Cardiac fibroblast (primary cell): ENCODE measurements around the genes SMIM1, RPL22 and RNF207.

DNA sequence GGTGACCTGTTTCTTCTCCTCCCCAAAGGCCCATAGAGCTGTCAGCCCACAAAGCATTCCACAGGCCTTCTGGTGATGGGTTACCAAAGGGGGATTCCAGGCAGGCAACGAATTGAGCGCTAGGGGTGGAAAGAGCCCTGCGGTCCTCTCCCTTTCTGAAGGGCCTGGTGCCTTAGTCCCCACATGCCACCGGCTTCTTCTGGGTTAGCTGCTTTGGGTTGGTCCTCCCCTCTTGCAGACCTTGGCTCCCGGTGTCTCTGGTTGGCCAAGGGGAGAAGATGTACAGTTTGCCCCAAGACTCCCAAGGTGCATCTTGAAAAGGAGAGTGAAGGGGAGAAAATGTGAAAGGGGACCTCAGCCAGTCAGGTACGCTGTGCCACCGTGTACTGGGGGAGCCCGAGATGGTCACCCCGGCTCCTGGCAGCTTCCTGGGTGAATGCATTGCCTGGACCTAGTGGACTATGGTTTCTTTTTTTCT is 627 bp downstream of the CCDC27 start:
- RRBS: 89% methylated on average over 2 of the region's 9 CpGs

DNA sequence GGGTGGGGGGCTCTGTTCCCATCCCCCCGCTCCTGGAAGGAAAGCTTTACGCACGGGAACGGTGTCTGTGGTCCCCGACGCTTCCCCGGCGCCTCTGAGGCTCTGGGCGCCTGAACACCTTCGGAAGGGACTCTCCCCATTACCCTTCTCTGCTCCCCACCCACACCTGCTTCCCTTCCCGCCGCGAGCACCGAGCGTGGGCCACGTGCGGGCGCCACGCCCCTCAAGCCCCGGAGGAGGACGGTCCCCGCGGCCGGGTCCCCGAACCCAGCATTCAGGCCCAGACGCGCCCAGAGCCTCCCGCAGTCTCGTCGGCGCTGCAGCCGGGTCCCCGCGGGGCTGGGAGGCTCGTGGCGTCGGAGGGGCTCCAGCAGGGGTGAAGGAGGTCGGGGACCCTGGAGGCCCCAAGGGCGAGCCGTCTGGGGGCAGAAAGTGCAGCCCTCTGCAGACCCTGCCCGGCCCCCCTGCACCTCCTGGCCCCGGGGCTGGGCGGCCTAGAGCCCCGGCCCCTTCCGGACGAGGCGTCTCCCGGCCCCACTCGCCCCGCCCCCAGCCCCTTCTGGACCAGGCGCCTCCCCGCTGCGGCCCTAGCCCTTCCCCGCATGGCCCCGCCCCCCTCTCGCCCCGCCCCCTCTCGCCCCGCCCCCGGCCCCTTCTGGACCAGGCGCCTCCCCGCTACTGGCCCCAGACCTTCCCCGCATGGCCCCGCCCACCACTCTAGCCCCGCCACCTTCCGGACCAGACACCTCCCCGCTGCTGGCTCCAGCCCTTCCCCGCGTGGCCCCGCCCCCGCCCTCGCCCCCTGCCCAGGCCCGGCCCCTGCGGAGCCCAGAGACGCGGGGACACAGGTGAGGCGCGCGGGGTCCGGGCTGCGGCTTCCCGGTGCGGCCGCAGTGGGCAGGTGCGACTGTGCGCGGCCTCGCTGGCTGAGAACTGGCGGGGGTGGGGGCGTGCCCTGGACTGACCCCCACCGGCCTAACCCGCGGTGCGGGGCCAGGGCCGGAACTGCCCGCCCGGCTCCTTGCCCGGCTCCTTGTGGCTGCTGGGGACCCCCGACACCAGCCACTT is at the start of gene SMIM1:
SMIM1 (plus strand) TSS at position 809 of the 1,068 bp plus-strand sequence.
- RRBS: 3% methylated on average over 38 of the region's 99 CpGs

DNA sequence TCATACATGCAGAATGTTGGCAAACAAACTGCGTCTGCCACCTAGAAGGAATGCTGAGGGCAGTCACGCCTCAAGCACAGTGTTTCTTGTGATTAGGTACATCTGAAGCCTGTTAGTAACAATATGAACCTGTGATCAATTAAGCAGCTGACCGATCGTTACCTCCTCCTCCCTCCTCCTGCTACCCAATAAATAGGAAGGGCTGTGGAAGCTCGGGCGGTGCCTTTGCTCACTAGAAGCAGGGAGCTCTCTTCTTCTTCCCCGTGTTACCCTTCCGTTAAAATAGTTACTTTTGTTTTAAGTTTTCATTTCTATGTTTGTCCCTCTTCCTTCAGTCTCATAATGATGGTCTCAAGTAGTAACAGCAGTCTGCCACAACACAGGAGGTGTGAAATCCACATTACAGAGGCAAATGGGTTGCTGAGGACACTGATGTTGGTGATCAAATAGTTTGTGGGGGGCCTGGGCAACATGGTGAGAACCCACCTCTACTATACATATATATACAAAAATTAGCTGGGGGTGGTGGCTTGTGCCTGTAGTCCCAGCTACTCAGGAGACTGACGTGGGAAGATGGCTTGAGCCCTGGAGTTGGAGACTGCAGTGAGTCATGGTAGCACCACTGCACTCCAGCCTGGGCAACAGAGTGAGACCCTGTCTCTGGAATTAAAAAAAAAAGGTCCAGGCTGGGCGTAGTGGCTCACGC is 13.8 kb upstream of the LRRC47 start:
- RRBS: no CpG with 5 or more reads among the region's 11 CpGs

DNA sequence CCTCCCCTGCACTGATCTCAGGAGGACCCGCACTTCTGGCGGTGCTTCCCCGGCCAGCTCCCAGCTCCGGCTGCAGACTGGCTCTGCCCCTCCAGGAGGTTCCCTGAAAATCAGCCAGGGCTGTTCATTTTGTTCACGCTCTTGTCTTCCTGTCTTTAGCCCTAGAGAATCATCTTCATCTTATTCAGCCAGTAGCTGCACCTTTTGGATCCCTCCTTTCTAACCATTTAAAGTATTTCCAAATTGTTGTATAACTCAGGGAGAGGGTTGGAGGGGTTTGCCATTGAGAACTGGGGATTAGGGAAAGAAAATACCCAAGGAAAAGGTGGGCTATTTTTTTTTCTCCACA is 259.2 kb upstream of the C1orf174 start:
- RRBS: no CpG with 5 or more reads among the region's 5 CpGs

- RRBS: no CpG with 5 or more reads among the region's 11 CpGs
Observed at GRCh38 chr1:4963089-4963624, 308.7 kb downstream of the AJAP1 start.

DNA sequence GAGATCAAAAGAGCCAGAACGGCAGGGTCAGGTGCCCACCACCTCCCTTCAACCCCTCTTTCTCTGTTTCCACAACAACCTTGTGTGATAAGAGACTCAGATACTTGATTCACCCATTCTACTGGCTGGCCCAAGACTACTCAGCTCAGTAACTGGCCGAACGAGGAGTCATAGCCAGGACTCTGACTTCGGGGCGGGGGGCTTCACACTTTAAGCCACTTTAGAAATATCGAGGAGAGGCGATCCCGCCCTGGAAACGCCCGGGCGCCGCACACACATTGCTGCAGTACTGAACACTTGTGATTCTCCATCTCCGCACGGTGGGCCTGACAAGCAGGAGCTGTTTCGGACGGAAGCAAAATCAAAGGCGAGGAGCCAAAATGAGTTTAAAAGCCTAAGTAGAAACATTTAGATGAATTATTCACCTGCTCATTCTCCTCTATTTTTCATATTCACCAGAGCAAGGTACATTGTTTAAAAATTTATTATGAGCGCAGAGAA is 182.1 kb downstream of the NPHP4 start:
- RRBS: no CpG with 5 or more reads among the region's 18 CpGs

DNA sequence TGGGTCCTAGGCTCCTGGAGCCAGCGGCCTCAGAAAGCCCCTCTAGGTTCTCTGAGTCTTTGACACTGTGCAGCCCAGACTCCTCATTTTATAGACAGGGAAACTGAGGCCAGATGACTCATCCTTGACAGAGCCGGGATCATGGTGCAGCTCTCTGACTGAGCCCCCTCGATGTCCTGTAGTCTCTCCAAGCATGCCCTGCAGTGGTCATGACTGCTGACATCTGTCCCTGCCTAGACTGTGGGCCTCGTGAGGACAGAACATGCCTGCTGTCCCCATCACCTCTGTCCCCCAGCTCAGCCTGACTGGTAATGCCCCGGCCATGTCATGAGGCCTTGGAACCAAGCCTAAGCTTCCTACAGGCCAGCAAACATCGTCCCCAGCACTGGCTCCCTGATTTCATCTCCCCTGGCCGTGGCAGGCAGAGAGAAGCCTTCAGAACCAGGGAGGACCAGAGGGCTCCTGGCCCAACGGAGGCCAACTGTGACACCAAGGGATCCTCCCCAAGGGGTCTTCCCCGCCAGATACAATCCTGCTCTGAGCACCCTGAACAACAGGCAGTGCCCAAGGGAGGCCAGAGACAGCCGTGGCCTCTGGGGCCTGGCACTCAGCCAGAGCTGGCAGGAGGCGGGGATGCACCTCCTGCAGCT is 9.7 kb upstream of the NPHP4 start:
- RRBS: no CpG with 5 or more reads among the region's 11 CpGs

DNA sequence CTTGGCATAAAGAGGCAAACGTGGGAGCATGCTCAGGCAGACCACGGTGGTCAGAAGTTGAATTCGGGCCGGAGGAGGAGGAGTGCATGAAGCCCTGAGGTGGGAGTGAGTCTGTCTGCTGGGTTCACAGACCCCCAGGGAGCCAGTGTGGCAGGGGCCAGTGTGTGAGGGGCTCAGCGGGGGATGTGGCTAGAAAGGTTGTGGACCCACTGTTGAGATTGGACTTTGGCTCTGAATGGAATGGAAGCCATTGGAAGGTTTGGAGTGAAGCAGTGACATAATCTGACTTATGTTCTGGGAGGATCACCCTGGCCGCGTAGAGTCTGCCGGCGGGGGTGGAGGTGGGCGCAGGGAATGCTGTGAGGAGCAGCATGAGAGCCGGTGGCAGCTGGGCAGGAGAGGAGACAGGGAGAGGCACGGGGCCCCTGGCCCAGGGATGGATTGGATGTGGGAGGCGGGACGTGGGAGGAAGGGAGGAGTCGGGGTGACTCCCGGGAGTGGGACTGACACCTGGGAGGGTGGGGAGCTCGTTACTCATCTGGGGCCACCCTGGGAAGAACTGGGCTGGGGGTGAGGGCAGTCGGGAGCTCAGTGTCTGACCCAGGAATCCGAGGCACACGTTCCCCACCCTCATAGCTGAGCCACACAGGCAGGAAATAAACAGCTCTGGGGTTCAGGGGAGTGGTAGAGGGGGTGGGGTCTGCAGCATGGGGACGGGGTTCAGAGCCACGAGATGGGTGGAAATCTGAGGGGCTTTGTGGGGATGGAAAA is 10.4 kb upstream of the KCNAB2 start:
- RRBS: 44% methylated on average over 4 of the region's 22 CpGs

DNA sequence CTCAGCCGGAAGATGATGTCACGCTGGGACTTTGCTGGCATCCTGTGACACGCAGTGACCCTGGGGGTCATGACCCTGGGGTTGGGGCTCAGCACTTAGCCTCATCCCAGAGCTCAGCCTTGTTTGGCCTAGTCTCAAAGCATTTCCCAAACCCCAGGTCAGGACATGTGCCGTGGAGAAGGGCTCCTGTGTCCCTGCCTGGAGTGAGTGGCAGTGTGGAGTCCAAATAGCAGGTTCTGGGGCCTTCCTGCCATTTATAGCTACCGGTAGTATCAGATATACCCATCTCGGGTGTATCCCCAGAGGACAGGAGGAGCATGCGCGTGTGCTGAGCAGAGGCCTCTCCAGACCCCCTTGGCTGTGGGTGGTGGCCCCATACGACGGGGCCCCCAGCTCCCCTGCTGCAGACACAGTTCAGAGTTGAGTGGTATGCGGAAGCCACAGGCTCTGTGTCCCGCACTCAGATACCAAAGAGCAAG is 377 bp upstream of the KCNAB2 start:
- RRBS: no CpG with 5 or more reads among the region's 12 CpGs

DNA sequence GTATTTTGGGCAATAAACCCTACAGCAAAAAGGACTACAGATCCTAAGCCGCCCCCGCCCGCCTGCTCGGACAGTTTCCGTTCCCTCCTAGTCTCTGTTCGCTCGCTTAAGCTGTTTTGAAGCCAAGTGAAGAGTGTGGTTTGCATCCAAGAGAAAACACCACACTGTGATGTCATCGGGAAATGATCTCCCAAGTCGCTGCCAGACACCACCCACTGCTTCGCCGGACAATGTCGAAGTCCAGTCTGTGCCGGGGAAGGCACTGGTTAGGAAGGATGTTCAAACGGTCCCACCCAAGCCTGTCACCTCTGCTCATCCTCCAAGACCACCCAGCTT is 52.8 kb downstream of the KCNAB2 start:
- RRBS: no CpG with 5 or more reads among the region's 14 CpGs

- RRBS: 16% methylated on average over 7 of the region's 58 CpGs
Observed at GRCh38 chr1:6127238-6128346, 52.5 kb downstream of the CHD5 start.

- RRBS: 2% methylated on average over 6 of the region's 48 CpGs
Observed at GRCh38 chr1:6148554-6149119, 31.5 kb downstream of the CHD5 start.

GRCh38 chr1:6199483-6200205 is at the start of gene RPL22:
TSS of gene RPL22 (minus strand) at chr1:6199595.
- RRBS: 2% methylated on average over 2 of the region's 36 CpGs

DNA sequence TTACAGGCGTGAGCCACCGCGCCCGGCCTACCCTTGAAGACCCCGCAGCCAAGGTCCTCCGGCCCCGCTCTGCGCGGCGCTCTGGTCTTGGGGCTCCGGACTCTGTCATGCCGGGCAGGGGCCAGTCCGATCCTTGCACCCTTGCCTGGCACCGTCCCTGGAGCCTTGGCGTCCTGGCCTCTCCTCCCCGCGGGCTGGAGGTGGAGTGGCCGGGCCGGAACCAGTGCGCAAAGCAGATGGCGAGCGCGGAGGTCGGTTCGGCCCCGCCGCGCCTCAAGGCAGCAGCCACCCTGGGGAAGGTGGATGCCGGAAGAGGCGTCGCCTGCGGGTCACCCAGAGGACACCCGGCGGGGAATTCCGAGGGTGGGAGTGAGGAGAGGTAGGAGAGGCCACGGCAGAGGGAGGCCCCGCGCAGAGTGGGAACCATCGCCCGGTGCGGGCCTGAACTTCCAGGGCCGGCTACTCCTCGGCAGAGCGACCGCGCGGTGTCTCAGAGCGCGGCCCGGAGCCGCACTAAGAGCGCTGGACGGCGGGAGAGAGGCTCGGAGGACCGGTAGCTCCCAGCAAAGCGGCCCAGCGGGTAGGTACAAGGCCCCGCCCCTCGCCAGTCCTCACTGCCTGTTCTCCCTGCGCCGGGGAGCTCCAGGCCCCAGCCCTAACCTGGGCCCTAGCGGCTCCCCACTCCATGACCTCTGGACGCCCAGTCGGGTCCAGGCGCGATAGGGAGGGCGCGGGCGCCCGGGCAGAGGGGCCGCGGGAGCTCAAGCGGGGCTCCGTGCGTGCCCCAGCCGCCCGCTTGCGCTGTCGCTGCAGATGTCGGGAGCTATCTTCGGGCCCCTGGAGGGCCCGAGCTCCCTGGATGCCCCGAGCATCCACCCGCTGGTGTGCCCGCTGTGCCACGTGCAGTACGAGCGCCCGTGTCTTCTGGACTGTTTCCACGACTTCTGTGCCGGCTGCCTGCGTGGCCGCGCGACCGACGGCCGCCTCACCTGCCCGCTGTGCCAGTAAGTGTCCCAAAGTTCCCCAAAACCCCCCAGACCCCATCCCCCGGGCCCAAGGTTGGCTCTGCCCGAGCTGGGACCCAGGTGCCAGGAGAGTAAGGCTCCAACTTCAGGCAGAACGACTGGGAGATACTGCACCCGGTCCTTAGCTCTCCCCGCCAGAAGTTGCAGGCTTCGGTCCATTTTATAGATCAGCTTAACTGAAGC is at the start of gene RNF207:
RNF207 (plus strand) TSS at position 397 of the 1,208 bp plus-strand sequence.
- RRBS: 4% methylated on average over 44 of the region's 106 CpGs

DNA sequence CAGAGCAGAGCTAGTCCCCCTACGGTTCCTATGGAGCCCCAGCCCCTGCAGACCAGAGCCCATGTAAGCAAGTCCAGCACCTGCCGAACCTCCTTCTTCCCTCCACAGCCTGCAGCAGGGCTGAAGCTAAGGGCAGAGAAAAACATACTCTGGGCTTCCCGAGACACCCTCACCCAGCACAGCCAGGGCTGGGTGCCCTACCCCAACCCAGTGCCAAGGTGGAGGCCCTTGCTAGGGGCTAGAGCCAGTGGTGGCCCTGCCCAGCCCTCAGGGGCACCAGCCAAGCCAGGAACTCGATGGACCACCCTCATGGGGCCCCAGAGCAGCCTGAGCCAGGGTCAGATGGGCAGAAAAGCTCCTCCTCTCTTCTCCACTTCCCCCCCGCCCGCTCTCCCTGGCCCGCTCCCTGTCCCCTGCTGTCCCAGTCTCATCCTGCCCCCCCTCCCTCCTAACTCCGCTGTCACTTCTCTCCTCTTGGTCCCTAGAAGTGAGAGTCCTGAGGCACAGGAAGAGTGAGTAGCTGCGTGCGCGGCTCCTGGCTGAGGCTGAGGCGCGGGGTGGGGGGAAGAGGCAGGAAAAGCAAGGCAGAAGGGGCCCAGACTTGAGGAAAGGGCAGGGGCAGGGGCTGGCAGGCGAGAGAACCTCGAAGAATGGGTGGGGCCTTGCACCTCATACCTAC is 15.9 kb downstream of the TNFRSF25 start:
- RRBS: no CpG with 5 or more reads among the region's 15 CpGs

GRCh38 chr1:6506099-6506586 is 14.7 kb upstream of the PLEKHG5 start:
- RRBS: 64% methylated on average over 11 of the region's 29 CpGs

GRCh38 chr1:6523679-6524798 is 30.3 kb downstream of the NOL9 start:
- RRBS: no CpG with 5 or more reads among the region's 11 CpGs

- RRBS: no CpG with 5 or more reads among the region's 75 CpGs
Observed at GRCh38 chr1:6601841-6602373, 762 bp downstream of the KLHL21 start.

- RRBS: 2% methylated on average over 28 of the region's 35 CpGs
Observed at GRCh38 chr1:6602947-6603175, 192 bp upstream of the KLHL21 start.

DNA sequence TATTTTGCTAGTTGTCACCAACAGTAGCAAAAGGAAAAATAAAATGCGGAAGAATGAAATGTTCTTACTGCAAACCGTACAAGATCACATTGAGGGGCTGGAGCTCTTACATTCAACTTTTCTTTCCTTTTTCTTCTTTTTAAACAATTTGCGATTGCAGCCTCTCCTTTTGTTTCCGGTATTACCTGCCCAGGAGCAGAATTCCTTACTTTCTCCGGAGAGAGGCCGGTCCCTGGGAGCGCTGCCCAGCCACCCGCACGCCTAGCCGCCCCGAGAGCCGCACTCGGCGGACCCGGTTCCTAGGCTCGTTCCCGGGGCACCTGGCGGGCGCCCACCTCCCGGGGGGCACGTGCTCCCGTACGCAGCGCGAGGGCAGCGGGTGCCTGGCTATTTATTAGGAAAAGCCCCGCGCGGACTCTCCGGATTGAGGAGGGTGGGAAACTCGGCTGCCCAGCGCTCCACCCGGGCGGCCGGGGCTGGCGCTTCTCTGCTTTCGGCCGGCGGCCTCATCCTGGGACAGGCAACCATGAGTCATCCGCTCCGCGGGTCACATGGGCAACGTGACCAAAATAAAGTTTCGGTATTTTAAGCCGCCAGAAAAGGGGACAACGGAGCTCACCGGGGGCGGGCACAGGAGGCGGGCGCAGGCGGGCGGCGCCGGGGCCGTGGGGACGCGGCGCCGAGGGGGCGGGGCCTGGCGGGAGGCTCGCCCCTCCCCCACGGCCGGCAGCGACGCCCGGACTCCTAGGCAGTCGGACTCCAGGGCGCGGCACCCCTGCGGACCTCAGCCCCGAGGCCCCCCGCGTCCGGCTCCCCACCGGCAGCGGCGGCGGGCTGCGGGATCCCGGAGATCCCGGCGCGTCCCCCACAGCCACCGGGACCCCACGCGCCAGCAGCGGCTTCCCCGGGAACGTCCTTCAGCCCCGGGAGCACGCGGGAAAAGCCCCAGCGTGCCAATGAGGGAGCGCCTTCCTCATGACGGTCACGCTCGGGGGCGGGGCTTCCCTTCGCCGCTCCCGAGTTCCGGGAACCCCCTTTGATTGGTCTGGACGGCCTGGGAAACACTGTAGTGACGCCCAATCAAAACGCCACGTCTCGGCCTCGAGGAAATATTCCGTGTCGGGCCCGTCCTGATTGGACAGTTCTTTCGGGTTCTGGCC is 835 bp upstream of the CAMTA1 start:
- RRBS: under 1% methylated on average over 55 of the region's 113 CpGs